Transverse colon (tissue), 4 donors: ENCODE data around the gene RHBDD1.

DNA sequence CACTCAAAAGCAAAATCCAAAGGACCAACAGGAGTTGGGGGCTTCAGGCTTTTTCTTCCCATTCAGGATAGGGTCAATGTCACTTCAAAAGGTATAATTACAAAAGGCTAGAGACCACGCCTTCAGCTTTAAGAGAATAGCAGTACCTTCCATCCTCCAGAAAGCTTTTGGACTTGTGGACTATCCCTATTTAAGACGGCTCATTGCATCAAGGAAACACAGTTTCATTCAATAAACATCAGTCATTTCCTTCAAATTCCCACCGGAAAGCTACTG, 1.8 kb downstream of the WDFY1 start:
- PRO-cap: bidirectional peak, plus-strand start outside the sequence, minus-strand start at position 163 of the sequence
- RAMPAGE, long total RNA, 4 experiments: start-site peak on the minus strand in 1 of 4 experiments, centred at position 99 of the sequence, 6 reads per replicate

- PRO-cap: unidirectional peak, plus-strand start at chr2:223950959
- RAMPAGE, long total RNA, 4 experiments: start-site peak on the plus strand in 3 of 4 experiments, at chr2:223950920-223951172 at its widest, 9 to 76 reads per replicate
Measured at GRCh38 chr2:223950298-223951474, 5.6 kb upstream of the WDFY1 start.

DNA sequence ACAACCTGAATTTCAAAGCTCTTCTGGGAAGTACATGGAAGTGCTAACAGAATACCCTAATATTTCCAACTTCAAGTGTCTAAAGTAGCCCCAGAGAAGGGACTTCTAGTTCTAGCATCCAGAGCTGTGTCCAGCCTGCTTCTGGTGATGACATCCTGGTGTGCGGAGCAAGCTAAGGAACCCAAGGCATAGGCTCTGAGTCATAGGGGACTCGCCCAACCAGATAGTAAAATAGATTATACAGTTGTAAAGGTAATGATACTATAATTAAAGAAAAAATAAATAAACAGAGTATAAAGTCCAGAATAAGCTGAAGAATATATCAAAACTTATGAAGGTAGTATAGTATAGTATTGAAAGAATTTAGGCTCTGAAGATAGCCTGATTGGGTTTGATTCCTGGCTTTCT, 108.1 kb upstream of the SERPINE2 start:
- PRO-cap: unidirectional peak, minus-strand start at position 149 of the sequence
- RAMPAGE, long total RNA, 4 experiments: no peak in any of the 4 experiments

- PRO-cap: no peak
- RAMPAGE, long total RNA, 4 experiments: start-site peak on the minus strand in 2 of 4 experiments, at chr2:224478170-224478442 at its widest, 5 to 10 reads per replicate
Measured at GRCh38 chr2:224478175-224478542, 76.3 kb upstream of the FAM124B start.

- PRO-cap: no peak
- RAMPAGE, long total RNA, 4 experiments: start-site peak on the minus strand in 1 of 4 experiments, at chr2:224481905-224482091 at its widest, 17 reads per replicate
Measured at GRCh38 chr2:224481875-224482333, 80.0 kb upstream of the FAM124B start.

- PRO-cap: no peak
- RAMPAGE, long total RNA, 4 experiments: start-site peak on the minus strand in 1 of 4 experiments, at chr2:224514647-224514912 at its widest, 8 reads per replicate
Measured at GRCh38 chr2:224514489-224515076, 70.6 kb downstream of the CUL3 start.

GRCh38 chr2:224524004-224525305, 60.7 kb downstream of the CUL3 start:
- PRO-cap: no peak
- RAMPAGE, long total RNA, 4 experiments: start-site peak on the minus strand in 1 of 4 experiments, at chr2:224524825-224525140 at its widest, 7 to 9 reads per replicate

DNA sequence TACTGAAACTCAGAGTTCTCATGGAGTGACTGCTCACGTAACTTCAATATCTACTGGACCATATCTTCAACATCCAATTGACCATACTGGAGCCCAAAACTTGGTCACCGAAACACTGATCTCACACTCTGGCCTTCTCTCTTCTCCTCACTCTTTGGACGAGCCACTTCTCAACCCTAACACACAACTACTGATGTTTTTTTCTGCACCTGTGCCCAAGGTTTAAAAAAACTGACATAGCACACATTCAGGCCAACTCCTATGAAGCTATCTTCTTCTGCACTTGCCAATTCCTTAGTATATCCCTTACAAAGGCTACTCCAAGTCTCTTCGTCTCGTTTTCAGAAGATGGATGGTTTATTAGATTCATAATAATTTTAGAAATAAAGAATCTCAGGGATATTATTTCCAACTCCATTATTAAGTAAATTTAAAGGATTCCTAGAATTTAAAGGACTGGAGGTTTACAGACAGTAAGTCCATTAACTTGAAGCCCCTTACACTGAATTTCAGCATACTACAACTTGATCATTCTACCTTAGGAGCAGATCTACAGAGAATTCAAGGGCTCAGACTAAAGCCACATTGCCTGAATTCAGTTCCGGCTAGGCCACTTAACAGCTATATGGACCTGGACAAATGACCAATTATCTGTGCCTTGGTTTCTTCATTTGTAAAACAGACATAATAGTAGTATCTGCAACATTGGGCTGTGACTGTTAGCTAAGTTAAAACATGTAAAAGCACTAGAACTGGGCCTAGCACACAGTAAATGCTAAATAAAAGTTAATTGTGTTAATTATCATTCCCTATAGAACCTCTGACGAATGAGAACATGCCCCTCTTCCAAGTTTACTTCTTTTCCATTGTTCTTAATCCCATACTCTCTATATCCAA, 31.0 kb downstream of the CUL3 start:
- PRO-cap: no peak
- RAMPAGE, long total RNA, 4 experiments: start-site peak on the minus strand in 1 of 4 experiments, centred at position 339 of the sequence, 10 reads per replicate

DNA sequence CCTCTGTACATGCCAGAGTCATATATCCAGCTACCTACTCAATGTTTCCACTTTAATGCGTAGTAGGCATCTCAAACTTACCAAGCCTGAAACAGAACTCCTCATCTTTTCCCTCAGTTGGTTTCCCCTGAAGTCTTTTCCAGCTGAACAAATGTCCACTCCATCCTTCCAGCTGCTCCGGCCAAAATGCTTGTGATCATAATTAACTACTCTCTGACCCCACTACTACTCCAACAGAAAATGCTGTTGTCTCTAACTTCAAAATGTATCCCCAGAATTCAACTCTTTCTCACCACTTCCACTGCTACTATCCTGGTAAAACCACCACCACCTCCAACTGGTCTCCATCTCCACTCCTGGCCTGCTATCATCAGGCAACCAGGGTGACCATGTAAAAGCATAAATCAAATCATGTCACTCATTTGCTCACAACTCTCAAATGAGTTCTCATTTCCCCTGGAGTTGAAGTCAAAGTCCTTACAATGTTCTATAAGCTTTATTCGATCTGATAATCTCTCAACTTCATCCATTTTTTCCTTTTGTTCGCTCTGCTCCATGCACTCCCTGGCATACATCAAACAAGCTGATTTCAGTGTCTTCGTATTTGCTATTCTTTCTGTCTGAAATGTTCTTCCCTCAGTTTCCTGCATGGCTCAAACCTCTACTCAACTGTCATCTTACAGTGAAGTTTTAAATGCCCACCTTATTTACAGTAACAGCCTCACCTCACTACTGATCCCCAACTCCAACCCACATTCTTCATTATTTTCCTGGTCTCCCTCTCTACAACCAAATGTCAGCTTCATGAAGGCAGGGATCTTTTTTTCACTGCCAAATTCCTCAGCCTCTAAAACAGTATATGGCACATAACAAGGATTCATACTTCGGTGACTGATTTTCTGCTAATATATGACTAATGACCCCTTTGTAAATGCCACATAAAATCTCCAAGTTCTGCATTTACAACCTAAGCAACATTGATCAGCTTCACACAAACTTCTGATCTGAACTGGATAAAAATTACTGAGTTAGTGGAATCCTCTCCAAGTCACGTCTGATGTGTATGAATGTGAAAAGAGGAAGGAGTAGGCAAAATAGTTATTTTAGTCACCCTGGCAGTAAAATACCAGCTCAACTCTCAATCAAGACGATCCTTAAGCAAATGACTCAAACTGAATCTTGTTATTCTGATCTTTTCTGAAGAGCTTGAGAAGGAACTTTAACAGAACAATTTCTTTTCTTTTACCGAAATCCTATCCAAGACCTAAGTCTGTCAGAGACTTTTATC, 24.4 kb downstream of the CUL3 start:
- PRO-cap: no peak
- RAMPAGE, long total RNA, 4 experiments: start-site peak on the minus strand in 1 of 4 experiments, centred at position 478 of the sequence, 25 reads per replicate

GRCh38 chr2:224876715-224877248, 160.6 kb upstream of the CCDC195 start:
- PRO-cap: no peak
- RAMPAGE, long total RNA, 4 experiments: start-site peak on the minus strand in 1 of 4 experiments, at chr2:224876724-224877278 at its widest, 18 reads per replicate

DNA sequence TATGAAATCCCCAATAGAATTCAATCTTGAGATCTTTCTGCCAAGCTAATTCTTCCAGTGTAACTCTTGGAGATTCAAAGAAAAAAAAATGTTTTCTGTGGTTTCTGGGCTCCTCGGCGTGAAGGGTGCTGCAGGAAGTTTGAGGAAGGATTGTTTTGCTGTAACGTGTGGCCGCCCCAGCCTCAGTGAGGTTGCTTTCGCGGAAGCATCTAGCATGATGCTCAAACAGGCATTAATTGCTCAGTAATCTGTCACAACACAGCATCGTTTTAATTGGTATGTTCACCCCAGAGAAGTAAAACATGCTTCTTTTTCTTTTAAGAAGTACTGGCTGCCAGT, 58.9 kb downstream of the DOCK10 start:
- PRO-cap: no peak
- RAMPAGE, long total RNA, 4 experiments: no peak in any of the 4 experiments

- PRO-cap: no peak
- RAMPAGE, long total RNA, 4 experiments: no peak in any of the 4 experiments
Measured at GRCh38 chr2:224983768-224984400, 58.4 kb downstream of the DOCK10 start.

GRCh38 chr2:226048674-226048873, 649.1 kb downstream of the NYAP2 start:
- PRO-cap: no peak
- RAMPAGE, long total RNA, 4 experiments: no peak in any of the 4 experiments

GRCh38 chr2:226483837-226484245, 315.8 kb downstream of the IRS1 start:
- PRO-cap: no peak
- RAMPAGE, long total RNA, 4 experiments: no peak in any of the 4 experiments

DNA sequence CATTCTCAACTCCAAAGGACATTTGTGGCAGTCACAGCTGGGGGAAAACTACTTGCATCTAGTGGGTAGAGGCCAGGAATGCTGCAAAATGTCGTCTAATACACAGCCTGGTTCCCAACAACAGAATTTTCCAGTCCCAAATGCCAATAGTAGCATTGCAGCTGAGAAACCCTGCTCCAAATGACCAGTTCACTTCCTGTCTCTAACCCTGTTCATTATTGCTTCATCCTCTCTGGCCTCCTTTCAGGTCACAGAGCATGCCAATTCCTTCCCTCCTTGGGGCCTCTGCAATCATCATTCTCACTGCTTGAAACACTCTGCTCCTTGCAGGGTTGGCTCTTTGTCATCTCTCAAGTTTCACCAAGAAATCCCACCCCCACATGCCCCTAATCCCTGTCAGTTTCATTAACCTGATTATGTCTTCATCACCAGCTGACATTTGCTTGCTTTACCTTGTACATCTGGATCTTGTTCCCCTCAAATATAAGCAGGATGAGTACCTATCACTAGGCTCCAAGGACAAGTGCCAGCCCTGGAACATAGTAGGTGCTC, 139.0 kb downstream of the IRS1 start:
- PRO-cap: unidirectional peak, minus-strand start at position 182 of the sequence
- RAMPAGE, long total RNA, 4 experiments: no peak in any of the 4 experiments

DNA sequence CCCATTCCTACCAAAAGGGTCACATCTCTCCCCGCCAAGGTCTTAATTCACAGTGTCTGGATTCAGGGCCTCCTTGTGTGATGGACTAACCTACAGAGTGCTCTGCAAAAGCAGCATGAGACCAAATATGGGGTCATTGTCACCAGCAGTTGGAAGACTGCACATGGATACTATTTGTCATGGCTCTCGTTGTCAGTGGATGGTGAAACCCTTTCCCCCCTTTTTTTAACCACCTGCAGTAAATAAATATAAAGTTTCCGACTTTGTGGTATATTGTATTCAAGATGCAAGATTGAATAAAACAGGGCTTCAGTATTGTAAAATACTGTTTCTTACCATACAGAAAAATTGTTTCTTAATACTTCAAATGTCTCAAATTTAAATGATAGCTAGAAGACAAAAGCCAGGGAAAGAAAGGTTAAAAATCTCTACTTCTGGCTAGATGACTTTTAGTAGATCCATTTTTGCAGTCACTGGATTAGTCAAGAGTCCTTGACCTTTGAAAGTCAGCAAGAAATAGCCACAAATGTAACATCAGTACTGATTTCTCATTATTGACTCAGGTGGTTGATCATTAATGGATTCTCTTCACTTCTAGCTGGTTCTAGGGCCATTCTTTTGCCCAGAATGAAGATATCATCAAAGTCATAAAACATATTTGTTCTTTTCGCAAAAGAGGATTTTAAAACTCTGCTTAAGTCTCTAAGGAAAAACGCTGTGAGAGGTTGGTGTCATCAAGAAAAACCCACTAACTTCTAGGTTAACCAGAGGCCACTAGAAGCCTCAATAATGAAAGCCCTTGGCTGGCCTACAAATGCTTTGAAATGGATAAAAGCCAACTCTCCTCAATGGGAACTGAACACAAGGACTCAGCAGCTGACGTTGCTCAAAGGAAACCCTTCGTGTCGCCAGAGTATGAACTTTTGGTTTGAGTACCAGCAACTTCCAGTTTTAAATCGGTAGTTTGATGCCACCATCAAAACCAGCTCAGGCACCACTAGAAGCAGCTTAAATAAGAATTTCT, 66.5 kb downstream of the IRS1 start:
- PRO-cap: no peak
- RAMPAGE, long total RNA, 4 experiments: no peak in any of the 4 experiments

GRCh38 chr2:226738114-226738513, 61.5 kb downstream of the IRS1 start:
- PRO-cap: no peak
- RAMPAGE, long total RNA, 4 experiments: no peak in any of the 4 experiments

DNA sequence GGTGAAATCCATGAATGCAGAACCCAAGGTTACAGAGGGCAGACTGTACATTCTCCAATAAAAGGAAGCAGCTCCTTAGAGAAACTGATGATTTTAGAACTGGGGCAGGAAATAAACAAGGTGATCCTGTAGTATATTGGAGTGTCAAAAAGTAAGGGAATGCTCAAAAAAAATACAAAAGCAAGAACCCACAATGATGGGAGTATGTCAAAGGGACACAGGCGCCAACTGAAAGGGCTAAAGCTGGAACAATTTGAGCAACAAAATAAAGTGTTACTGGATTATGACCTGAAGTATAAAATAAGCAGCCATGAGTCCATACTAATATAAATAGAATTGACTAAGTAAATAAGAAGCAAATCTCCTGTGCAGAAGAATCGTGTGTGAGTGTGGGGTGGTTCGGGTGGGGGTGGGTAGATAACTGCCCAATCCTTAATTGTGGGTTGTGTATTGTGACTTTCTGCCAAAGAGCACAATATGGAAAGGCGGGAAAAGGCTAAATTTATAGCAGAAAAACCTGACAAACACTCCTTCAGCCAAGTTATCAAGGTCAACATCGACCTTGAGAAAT, 23.6 kb downstream of the IRS1 start:
- PRO-cap: no peak
- RAMPAGE, long total RNA, 4 experiments: no peak in any of the 4 experiments

DNA sequence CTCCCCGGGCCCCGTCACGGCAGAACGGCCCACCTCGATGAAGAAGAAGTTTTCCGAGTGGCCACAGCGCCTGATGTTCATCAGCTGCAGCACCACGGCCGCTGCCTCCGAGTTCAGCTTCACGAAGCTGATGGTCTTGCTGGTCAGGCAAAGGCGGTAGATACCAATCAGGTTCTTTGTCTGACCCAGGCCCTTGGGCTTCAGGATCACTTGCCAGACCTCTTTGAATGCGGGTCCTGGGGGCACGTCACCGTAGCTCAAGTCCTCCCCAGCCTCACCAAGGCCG, 1.6 kb downstream of the IRS1 start:
- PRO-cap: no peak
- RAMPAGE, long total RNA, 4 experiments: start-site peak on the minus strand in 1 of 4 experiments, centred at position 122 of the sequence, 6 reads per replicate

DNA sequence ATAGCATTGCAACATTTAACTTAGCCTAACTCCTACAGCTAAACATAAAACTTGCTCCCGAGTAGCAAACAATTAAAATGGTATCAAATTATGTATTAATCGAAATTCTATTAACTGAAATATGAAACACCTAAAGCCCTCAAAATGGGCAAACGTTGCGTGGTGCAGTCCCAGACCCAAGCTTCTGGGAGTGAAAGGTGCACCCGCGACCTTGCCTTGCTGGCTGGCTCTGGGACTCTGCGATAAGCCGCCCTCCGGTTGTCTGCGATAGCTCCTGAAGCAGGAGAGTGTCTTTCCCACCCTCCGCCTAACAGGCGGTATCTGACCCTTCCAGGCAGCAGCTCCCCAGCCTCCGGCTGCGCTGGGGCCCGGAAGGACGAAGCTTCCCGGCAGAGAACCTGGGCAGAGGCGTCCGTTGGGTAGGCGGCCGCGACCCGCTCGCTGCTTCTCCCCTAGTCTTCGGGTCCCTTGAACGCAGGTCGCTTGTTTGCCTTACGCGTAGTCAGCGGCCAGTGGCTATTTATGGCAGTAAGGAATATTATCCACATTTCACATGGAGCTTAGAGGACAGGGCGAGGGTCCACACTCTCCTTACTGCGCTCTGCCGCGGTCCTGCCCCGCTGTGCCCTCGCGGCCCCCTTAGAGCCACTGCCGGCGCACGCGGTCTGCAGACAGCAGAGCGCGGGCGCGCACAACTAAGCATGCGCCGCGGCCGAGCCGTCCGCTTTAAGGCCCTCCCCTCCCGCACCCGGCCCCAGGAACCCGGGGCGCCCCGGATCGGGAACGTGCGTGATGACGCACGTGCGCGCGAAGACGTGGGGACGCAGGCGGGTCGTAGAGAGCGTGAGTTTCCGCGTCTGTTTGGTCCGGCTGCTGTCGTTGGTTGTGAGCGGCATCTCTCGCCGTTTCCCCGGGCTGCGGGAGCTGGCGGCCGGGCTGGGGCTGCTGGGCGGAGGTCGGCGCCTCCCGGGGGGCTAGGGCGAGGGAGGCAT, at the start of gene RHBDD1:
Gene RHBDD1 (plus strand): TSS at position 810 of the 992 bp plus-strand sequence.
- PRO-cap: bidirectional peak, plus-strand start at position 455 of the sequence, minus-strand start at position 461 of the sequence; bidirectional peak, plus-strand start at position 864 of the sequence, minus-strand start at position 693 of the sequence
- RAMPAGE, long total RNA, 4 experiments: start-site peak on the plus strand in 3 of 4 experiments, centred at positions 811 to 844 of the sequence, 35 to 105 reads per replicate